Tongue (tissue), 2 donors: ENCODE results near the genes SLC15A5 and SPX.

DNA sequence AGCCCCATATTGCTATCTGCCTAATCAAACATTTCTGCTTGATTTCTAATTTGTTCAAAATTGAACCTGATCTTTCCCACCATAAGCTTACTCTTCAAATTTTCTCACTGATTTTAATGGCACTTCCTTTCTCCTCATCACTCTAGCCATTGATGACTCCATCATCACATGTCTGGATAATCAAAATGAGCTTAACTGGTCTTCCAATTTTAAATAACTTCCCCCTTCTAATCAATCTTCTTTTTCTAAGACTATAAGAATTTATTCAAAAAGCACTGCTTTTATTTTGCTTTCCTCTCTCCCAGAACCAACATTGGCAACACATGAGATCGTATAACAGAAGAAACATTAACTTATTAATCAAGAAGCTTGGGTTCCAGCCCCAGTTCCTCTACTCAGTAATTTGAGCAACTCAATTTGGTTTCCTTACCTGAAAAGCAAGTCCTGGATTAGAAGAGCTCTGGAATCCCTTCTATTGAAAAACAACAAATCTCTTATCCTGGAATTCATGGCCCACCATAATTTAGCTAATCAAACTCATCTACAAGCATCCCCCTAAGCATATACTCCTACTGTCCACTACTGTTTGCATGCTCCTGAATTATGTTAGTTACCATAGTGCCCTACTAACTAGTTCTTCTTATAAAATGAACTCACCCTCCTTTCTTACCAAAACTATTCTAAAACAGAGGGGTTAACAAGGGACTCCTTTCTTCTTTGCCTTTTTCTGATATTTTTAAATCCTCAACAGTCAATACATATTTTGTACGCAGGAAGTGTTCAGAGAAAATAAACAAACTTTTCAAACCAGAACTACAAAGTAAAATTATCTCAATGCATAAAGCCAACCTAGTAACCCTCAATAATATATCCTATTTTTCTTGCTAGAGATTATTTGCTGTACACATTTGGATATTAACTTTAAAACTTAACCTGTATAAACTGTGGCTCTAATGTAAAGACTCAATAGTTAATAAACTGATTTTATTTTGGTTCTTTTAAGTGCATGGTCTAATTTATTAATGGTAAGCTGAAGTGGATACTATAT, 42.6 kb downstream of the EPS8 start:
- RAMPAGE, long total RNA = no peak

DNA sequence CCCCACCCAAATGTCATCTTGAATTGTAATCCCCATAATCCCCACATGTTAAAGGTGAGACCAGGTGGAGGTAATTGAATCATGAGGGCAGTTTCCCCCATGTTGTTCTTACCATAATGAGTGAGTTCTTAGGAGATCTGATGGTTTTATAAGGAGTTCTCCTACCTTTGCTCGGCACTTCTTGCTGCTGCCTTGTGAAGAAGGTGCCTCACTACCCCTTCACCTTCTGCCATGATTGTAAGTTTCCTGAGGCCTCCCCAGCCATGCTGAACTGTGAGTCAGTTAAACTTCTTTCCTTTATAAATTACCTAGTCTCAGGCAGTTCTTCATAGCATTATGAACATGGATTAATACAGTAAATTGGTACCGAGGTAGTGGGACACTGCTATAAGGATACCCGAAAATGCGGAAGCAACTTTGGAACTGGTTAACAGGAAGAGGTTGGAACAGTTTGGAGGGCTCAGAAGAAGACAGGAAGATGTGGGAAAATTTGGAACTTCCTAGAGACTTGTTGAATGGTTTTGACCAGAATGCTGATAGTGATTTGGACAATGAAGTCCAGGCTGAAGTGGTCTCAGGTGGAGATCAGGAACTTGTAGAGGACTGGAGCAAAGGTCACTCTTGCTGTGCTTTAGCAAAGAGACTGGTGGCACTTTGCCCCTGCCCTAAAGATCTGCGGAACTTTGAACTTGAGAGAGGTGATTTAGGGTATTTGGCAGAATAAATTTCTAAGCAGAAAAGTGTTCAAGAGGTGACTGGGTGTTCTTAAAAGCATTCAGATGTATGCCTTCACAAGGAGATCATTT, 102.4 kb downstream of the DERA start:
- RAMPAGE, long total RNA = no peak

DNA sequence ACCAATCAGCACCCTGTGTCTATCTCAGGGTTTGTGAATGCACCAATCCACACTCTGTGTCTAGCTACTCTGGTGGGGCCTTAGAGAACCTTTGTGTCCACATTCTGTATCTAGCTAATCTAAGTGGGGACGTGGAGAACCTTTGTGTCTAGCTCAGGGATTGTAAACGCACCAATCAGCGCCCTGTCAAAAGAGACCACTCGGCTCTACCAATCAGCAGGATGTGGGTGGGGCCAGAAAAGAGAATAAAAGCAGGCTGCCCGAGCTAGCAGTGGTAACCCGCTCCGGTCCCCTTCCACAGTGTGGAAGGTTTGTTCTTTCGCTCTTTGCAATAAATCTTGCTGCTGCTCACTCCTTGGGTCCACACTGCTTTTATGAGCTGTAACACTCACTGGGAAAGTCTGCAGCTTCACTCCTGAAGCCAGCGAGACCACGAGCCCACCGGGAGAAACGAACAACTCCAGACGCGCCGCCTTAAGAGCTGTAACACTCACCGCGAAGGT, 146.9 kb downstream of the DERA start:
- RAMPAGE, long total RNA = no peak

DNA sequence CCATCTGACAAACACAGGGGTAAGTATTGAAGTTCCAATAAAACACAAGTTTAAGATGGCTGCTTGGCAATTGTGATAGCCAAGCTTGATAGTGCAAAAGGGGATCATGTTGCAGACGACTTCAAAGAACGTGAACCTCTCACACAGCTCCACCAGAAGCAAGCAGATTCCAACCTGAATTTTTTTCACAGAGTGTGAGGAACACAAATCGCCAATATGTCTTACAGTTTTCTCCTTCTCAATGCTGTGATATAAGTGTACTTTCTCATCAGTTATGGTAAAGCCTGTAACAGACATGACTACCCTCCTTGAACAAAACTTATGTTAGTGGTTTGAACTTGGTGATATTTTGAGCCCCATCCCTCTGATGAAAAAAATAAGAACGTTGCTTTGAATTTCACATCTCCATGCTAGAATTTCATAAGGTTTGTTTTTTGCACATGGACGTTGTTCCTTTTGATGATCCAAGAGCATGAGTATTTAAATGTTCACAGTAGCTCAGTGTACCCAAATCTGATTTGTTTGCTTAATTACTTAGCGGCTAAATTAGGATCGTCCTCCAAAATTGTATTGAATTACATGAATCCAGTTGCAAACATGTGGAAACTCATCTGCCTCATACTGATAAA, at the start of gene SLC15A5:
TSS of gene SLC15A5 (minus strand) at position 297 of the 629 bp plus-strand sequence.
- RAMPAGE, long total RNA = no peak

- RAMPAGE, long total RNA = no peak
Measured at GRCh38 chr12:16348470-16349601, 1.4 kb downstream of the MGST1 start.

GRCh38 chr12:16385699-16386568, 38.5 kb downstream of the MGST1 start:
- RAMPAGE, long total RNA = no peak

- RAMPAGE, long total RNA = no peak
Measured at GRCh38 chr12:16607911-16608501, 2.0 kb upstream of the LMO3 start.

DNA sequence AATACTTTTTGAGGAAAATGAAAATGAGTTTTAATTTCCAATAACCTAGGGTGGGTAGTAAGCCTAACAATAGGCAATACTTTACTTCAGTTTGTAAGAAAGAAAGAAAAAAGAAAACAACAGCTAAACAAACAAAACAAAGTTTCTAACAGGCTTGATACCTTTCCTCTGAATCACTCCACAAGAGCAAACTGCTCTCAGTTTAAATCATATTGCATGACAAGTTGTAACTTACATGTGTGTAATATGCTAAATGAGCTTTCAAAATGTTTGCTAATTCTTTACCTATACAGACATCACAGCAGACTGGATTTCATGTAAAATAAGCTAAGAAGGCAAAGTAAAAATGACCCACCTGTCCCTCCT, 6.7 kb upstream of the LMO3 start:
- RAMPAGE, long total RNA = no peak

GRCh38 chr12:19143703-19144705, 14.5 kb downstream of the PLEKHA5 start:
- RAMPAGE, long total RNA = no peak

DNA sequence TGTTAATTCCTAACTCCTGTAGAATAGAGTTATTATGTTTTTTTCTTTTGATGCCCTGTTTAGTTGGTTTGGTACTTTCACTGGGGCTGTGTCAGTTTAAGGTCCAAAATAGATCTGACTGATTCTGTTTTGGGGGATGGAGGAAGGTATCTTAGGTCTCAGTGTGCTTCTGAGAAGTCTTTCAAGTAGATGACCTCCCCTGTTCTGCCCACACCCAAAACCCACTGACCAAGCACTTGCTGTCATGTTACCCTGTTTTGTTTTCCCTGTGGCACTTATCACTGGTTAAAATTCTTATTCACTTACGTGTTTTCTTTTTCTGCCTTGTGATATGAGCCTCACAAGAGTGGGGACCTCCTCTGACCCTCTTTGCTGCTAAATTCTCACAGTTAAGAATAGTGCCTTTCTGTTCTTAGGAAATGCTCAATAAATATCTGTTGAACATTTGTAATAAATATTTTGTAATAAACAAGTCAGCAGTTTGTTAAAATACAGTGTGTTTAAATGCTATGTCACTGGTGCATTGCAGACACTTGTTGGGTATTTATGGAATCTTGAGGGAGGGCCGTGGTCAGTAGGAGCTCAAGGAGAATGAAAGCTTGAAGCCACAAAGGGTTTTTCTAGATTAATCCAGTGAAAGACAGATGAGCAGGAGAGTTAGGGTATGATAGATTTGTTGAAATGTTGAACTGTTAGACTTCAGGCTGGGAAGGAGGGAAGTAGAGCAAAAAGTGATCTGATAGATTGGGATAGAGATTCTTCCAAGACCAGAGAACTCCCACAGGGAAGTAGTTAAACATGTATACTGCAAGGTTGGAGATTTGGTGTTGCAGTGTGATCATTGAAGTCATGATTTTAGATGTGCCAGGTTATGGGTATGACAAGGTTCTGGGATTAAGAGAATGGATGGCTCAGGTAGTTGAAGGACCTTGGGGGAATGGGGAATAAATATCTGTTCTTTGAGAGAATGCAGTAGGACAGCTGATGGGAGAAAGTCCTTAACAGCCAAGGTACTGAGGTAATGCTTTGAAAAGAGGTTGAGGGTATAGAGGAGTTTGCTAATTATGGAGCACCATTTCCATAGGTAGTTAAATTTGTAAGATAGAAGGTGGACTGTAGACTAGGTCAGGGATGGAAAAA, 21.0 kb downstream of the PLEKHA5 start:
- RAMPAGE, long total RNA = no peak

GRCh38 chr12:19307217-19308100, 131.8 kb upstream of the AEBP2 start:
- RAMPAGE, long total RNA = no peak

GRCh38 chr12:19431756-19432245, 7.5 kb upstream of the AEBP2 start:
- RAMPAGE, long total RNA = no peak

DNA sequence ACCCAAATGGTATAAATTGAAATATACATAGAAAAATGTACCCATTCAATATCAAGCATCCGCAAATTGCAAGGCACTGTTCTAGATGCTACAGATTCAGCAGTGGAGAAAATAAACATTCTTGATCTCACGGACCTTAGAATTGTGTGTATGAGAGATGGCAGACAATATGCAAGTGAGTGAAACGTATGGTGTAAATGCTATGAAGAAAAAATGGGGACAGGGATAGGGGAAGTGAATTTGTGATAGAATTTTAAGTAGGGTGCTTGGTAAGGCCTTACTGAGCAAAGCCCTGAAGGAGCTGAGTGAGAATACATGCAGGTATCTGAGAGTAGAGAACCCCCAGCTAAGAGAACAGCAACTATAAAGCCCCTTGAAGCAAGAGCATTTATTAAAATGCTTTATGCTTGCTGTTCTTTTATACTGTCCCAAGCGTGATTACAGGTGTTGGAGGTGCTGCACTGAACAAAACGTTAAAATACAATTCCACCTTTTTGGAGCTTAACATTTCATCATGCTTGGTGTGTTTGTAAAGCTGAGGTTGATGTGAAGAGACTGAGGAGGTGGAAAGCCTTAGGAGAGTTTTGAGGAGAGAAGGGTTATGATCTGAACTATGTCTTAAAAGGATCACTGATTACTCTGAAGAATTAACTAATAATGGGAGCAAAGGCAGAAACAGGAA, 87.6 kb downstream of the AEBP2 start:
- RAMPAGE, long total RNA = no peak

DNA sequence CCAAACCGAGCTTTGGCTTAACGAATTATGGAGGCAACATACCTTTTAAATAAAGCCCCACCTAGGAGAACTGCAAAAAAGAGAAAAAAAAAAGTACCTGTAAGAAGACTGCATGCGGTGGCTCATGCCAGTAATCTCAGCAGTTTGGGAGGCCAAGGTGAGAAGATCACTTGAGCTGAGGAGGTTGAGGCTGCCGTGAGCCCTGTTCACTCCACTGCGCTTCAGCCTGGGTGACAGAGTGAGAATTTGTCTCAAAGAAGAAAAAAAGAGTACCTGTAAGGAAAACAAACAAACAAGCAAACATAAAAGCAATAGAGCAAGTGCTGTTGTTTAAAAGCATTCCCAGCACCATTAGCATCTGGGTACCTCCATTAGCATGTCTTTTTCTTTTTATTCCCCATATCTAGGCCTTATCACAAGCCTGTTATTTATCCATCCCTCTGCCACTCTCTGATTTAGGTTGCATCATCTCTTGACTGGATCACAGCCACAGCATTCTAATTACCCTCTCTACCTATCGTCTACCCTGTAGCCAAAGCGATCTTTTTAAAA, 423.0 kb upstream of the PDE3A start:
- RAMPAGE, long total RNA = no peak

DNA sequence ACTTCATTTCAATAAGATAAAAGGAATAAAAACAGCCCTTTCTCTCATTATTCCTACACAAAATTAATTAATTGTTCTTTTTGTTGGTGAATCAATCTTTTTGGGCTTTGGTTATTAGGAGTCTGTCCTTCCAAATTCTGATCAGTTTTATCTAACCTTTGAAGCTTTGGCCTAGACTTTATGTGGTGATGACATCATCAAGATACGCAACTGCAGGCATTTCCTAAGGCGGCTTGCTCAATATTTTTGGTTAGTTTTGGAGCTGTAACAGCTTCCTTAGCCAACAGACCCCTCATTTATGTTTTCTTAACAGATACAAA, 87.9 kb upstream of the PDE3A start:
- RAMPAGE, long total RNA = no peak

DNA sequence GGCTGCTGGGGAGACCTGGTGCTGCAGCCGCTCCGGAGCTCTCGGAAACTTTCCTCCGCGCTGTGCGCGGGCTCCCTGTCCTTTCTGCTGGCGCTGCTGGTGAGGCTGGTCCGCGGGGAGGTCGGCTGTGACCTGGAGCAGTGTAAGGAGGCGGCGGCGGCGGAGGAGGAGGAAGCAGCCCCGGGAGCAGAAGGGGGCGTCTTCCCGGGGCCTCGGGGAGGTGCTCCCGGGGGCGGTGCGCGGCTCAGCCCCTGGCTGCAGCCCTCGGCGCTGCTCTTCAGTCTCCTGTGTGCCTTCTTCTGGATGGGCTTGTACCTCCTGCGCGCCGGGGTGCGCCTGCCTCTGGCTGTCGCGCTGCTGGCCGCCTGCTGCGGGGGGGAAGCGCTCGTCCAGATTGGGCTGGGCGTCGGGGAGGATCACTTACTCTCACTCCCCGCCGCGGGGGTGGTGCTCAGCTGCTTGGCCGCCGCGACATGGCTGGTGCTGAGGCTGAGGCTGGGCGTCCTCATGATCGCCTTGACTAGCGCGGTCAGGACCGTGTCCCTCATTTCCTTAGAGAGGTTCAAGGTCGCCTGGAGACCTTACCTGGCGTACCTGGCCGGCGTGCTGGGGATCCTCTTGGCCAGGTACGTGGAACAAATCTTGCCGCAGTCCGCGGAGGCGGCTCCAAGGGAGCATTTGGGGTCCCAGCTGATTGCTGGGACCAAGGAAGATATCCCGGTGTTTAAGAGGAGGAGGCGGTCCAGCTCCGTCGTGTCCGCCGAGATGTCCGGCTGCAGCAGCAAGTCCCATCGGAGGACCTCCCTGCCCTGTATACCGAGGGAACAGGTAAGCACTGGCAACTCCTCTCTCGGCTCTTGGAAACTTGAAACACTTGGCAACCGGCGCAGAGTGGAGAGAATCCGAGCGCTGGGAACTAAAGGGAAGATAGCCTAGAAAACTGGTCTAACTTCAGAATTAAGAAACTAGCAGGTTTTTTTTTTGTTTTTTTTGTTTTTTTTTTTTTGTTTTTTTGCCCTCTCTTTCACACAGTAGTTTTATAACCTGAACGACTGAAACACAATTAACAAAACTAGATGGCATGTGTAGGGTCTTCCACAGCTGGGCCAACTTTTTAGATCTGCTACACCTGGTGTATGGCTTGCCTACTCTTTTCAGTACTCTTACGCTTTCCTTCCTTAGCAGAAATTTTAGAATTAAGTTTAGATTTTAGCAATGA, 1.5 kb downstream of the PDE3A start:
- RAMPAGE, long total RNA = no peak

- RAMPAGE, long total RNA = no peak
Measured at GRCh38 chr12:20624494-20625033, 70.6 kb upstream of the SLCO1C1 start.

- RAMPAGE, long total RNA = no peak
Measured at GRCh38 chr12:21336573-21336899, 1.8 kb upstream of the SLCO1A2 start.

DNA sequence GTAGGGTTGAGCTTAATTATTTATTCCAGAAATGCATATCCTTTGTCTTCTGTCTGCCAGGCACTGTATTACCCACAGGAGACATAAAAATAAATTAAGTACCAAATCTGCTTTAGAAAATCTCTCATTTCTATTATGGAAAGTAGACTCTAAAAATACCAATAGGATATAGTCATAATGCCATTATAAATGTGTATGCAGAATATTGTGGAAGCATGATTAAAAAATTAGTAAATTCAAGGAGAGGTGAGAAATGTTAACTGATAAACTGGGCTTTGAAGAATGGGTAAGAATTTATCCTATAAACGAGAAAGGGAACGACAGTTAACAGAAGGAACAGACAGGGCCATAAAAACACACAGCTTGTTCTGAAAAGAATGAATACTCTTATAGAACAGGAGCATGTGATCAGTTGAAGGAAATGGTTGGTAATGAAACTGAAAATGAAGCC, 7.9 kb downstream of the GOLT1B start:
- RAMPAGE, long total RNA = no peak

DNA sequence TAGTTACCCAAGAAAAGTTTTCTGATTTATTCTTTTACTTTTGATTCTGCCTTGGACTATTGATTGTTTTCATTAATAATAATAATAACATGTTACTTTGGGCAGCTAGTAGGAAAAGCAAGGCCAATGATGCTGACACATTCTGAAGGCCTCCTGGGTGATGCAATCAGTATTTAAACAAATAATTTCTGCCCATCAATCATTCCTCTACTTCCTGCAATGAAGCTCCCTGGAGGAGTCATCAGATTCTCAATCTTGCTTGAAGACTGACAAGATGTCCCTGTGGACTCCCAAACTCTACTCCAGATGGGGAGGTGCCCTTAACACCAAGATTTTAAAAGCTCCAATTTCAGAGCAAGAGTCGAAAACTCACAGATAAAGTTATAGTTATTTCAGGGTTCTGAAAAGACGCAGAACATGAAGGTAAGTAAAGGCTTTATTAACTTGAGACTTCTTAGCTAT, at the start of gene SPX:
TSS of gene SPX (plus strand) at position 241 of the 462 bp plus-strand sequence.
- RAMPAGE, long total RNA = no peak